Vein endothelial cell (primary cell): ENCODE measurements around a stretch of chr13.

DNA sequence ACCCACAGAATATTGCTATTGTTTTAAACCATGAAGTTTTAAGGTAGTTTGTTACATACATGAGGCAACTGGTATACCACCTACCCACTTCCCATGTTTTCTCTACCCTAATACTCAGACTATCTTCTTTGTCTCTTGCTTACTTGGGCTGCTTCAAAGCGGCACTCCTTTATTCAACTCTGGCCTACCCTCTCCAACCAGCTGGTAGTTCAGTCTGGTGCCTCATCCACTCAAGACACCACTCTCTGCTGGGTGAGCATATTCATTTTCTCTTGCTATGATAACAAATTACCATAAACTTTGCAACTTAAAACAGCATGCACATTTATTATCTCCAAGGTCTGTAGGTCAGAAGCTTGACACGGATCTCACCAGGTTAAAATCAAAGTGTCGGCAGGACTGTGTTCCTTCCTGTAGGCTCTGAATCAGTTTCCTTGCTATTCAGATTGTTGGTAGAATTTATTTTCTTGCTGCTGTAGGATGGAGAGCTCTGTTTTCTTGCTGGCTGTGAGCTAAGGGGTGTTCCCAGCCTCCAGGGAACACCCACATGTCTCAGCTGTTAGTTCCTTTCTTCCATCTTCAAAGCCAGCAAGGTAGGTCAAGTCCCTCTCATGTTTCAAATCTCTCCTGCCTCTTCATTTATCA lies 666.0 kb downstream of the DIAPH3 start:
- CAGE, long polyA plus RNA, result no peak

GRCh38 chr13:60509508-60509950 lies 112.5 kb downstream of the TDRD3 start:
- CAGE, long polyA plus RNA, result no peak

DNA sequence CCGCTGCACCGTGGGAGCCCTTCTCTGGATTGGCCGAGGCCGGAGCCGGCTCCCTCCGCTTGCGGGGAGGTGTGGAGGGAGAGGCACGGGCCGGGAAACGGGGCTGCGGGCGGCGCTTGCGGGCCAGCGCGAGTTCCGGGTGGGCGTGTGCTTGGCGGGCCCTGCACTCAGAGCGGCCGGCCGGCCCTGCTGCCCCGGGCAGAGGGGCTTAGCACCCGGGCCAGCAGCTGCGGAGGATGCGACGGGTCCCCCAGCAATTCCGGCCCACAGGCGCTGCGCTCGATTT lies 76.6 kb downstream of the PCDH20 start:
- CAGE, long polyA plus RNA, result no peak

GRCh38 chr13:64827548-64827747 lies 994.6 kb upstream of the ENSG00000285566 start:
- CAGE, long polyA plus RNA, result no peak

GRCh38 chr13:67134216-67134664 lies 95.9 kb downstream of the PCDH9 start:
- CAGE, long polyA plus RNA, result no peak

- CAGE, long polyA plus RNA, result no peak
These were observed 90.6 kb downstream of the PCDH9 start for GRCh38 chr13:67139458-67140061.

- CAGE, long polyA plus RNA, result no peak
These were observed 82.9 kb downstream of the PCDH9 start for GRCh38 chr13:67147099-67147785.

DNA sequence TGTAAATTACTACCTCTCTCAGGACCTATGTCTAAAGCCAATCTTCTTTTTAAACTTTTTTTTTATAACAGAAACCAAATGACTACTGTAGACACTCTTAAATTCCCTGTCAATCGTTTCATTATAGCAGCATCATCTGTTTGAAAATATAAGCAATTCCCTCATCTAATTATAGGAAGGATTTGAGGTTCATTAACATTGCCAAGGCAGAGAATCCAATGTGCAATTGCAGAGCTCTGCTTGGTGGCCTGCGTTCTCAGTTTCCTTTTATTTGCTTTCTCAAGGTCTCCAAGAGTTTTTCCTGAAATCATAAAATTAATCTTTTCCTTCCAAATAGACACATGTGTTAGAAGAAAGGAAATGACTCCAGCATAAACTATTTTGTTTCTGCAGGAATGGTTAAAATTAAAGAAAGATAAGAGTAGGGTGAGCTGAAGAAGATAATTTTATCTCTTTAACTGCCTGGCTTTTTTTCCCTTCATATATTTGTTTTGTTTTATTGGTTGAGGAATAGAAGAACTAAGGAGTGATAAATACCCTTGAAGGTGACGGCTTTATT lies 241.9 kb downstream of the DACH1 start:
- CAGE, long polyA plus RNA, result no peak

DNA sequence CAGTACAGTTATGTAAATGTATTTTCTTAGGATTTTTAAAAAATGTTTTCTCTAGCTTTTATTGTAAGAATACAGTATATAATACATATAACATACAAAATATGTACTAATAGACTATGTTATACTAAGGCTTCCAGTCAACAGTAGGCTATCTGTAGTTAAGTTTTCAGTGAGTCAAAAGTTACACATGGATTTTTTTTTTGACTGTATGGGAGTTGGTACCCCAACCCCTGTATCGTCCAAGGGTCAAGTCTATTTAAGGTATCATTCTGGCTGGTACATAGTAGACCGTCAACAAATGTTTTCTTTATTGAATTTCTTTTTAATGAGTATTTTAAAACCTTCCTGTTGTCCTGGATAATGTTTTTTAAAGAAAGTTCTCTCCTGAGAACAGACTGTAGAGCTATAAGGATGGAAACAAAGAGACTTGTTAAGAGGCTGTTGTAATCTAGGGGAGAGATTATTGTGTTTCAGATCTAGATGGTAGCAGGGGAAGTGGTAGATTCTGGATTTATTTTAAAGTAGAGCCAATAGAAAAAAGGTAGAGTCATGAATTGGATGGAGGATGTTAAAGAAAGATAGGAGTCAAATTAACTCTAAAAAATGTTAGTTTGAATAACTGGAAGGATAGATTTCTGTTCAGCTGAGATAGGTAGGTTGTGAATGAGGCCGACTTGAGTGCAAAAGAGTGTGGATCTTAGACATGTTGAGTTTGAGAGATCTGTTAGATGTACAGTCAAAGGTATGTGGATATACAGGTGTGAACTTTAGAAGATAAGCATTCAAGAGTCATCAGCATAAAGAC lies 20.2 kb downstream of the PIBF1 start:
- CAGE, long polyA plus RNA, result no peak

- CAGE, long polyA plus RNA, result no peak
These were observed 69.4 kb downstream of the PIBF1 start for GRCh38 chr13:72851022-72852060.

GRCh38 chr13:72911476-72912007 lies 129.6 kb downstream of the PIBF1 start:
- CAGE, long polyA plus RNA, result no peak

GRCh38 chr13:73063675-73064298 lies 5.0 kb downstream of the KLF5 start:
- CAGE, long polyA plus RNA, result no peak

DNA sequence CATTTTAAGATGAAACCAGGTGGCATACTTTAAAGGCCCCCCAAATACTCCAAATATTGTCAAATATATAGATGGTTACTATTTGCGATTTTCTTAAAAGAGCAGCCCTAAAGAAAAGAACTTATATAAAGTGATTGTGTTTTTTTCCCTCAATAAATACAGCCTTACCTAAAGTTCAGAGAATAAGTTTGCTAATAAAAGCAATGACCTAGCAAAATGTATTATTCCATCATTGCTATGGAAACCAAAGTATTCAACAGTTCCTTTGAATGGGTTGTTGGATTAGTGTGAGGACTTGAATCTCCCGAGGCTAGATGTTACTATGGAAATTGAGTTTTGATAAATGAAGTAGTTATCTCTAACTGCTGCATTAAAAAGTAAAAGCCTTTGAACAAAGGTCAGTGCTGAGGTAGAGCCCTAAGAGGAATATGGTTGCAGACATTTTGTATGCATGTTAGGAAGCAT lies 6.1 kb downstream of the KLF5 start:
- CAGE, long polyA plus RNA, result no peak

GRCh38 chr13:73189339-73189721 lies 130.5 kb downstream of the KLF5 start:
- CAGE, long polyA plus RNA, result no peak

DNA sequence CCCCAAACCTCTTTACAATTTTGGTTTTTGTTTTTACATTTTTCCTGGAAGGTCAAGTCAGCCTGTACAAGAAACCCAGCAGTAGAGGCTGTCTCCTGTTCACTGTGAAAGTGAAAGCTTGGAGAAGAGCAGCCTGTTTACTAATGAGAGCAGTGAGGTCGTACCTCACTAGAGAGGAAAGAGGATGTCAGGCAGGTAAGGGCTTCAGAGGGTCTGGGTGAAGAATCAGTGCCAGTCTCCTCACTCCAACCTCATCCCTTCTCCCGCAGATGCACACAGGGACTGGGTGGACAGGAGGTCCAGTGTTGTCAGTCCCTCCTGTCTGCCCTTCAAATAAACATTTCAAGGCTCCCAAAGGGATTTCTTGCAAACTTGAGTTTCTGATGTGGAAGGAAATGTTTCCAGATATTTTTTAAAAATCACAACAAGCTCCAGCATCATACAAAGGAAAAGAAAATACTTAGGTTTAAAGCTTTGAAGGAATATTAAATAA lies 462.5 kb downstream of the KLF5 start:
- CAGE, long polyA plus RNA, result no peak

DNA sequence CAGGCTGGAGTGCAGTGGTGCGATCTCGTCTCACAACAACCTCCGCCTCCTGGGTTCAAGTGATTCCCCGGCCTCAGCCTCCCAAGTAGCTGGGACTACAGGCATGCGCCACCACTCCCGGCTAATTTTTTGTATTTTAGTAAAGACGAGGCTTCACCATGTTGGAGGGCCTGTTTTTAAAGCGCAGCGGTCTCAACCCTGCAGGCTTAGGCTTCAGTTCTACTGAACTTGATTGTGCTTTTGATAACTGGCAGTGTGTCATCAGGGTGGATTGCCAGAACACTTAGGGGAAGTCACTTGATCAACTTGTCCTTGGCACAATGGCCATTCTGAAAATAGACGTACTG lies 472.2 kb downstream of the KLF5 start:
- CAGE, long polyA plus RNA, result no peak

- CAGE, long polyA plus RNA, result no peak
These were observed 602.8 kb downstream of the KLF5 start for GRCh38 chr13:73661648-73661965.

DNA sequence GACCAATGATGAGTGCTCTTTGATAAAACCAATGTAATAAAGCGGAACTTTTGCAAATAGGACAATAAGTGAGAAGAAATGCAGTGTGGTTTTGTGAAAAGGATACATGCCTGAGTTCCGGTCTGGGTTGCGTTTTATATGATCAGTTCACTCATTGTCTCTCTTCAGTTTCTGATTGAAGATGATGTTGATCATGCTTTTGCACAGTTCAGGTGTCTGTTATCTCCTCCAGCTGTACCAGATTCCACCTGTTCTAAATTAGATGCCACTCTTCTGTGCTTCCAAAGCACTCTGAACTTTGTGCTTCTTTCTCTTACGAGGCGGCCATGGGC lies 801.1 kb downstream of the KLF5 start:
- CAGE, long polyA plus RNA, result no peak

DNA sequence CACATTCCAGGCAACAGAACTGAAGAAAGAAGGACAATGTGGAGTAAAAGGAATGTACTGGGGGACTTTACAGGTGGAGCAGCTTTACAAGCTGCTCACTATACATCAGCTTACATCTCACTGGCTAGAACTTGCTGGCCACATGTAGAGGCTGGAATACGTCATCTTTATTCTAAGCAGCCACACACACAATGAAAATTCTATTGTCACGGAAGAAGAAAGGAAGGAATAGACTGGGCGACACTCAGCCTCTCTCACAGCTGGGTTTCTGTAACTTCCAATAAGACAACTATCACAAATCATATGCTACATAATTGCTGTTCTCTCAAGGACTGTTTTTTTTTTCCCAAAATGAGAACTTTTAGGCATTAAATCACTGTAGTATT lies 989.3 kb downstream of the KLF5 start:
- CAGE, long polyA plus RNA, result no peak

DNA sequence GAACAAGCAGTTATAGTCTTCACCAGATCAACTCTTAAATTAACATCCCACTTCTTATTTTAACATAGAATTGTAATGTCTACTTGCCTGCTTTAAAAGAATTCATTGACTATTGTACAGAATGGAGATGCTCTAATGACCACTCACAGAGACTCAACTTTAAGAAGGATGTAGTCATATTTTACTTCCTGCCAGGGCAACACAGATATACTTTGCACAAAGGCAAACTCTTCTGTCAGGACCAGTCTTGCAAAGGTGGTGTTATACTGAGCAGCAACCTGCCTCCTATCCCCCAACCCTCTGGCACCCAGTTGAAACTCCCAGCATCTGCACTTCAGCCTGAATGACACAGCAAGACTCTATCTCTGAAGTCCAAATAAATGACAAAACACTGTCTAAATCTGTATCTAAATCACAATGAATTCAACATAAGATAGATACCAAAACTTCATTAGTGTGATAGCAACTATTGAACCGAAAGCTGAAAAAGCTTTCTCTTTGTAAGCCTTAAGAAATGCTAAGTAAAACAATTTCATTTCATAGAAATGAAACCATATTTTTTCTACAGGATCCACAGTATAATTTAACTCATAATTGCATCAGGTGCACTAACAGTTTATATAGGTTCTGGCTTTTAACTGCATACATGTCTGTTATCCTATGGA lies 163.8 kb downstream of the TBC1D4 start:
- CAGE, long polyA plus RNA, result no peak